NCI-H460 (cell line): ENCODE measurements around a stretch of chr3.

DNA sequence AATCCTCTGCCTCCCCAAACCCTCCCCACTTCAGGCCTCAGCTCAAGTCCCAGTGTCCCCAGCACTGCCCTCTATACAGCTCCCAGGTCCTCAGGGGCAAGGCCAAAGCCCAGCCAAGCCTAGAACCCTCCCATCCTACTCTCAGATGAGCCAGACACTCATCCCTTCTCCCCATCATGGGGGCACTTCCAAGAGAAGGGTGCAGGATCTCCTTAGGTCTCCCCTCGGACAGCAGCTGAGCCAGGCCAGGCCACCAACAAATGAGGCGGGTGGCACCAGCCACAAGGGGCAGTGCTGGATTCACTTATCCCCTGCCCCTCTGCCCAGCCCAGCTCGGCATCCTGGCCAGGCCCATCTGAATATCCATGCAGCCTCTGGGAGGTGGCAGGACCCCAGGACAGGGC, 4.6 kb downstream of the TWF2 start:
RAMPAGE:
- cytosol, long total RNA, result no peak
- long total RNA, result no peak
- nucleus, long total RNA, result no peak

DNA sequence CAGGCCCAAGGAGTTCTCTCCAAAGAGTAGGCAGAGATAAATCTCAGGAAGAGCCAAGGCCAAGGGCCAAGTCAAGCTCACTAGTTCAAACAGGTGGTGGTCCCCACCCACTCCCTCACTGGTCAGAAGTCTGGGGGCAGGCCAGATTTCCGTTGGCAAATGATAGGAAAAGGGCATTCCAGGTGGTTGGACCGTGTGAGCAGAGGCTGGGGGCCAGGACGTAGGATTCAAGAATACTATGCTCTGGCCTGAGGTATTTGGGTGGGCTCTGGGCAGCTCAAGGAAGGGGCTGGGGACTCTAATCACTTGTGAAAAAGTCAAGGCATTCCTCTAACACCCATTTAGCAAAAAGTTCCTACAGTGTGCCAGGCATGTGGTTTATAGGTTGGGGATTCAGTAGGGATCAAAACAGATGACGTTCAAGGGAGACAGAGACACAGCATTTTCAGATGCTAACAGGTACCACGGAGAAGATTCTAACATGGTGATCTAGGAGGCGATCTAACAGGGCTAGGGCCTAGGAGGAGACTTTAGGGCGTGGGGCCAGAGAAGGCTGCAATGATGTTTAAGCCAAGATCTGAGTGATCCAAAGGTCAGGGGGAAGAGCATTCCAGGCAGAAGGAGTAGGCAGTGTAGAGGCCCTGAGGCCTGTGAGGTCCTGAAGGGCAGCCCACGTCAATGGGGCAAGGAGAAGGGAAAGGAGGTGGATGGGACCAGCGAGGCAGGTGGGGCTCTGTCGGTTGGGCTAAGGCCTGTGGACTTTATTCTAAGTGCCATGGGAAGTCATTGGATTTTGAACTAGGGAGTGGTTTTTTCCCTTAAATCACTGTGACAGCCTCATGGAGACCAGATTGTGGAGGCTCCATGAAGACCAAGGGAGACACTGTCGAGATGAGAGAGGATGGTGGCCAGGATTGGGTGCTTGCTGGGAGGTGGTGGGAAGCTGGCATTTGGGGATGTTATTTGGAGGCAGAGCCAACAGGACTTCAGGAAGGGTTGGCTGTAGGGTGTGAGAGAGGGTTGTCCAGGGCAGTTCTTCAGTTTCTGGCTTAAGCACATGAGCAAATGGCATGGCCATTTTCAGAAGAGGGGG, 10.3 kb upstream of the DNAH1 start:
RAMPAGE:
- cytosol, long total RNA, result no peak
- long total RNA, result no peak
- nucleus, long total RNA, result no peak

RAMPAGE:
- cytosol, long total RNA, result no peak
- long total RNA, result no peak
- nucleus, long total RNA, result no peak
Measured at GRCh38 chr3:52404272-52404925, 5.4 kb downstream of the BAP1 start.

RAMPAGE:
- cytosol, long total RNA, result no peak
- long total RNA, result no peak
- nucleus, long total RNA, result no peak
Measured at GRCh38 chr3:52405969-52406811, 3.6 kb downstream of the BAP1 start.

DNA sequence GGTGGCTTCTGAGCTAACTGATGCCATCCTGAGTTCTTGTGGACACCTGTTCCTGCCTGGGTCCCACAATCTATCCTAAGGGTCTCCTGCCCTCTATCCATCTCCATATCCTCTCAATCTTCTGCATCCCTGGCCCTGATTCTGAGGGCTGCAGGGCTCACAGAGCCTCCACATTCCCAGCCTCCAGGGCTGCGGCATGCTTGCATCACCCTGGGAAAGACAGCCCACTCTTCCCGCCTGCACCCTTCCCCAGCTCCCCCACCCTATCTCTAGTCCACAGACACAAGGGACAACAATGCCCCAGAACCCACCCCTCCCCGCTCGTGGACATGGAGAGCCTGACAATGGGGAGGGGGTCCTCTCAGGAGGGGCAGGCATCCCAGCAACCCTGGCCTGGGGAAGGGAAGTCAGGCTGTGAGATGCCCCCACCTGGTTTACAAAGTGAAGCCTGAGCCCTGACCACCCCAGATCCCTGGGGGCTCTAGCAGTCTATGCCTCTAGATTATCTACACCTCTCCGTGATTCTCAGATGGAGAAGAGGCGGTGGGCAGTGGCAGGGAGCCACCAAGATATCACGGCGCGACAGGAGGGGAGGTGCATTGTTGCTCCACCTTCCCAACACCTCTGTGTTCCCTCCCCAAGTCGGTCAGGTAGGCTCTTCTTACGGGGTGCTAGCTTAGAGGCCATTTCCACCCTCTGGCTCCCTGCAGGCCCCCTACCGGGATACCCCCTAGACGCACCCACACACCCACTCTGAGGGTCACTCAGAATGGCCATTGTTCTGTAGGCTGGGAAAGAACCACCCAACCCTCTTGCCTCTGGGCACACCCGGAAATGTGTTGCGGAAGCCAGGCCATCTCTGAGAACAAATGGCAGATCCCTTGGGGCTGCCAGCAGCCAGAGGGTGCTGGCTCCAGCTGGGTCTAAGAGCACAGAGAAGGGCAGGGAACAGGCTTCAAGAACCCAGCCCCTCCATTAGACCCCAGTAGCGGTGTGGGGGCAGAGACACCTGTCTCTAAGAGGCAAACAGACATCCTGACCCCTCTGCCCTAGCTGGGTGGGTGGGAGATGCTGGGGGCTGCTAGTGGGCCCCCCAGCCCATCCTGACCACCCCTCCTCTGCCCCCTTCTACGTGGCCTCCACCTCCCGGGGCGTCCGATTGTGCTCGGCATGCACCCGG, 10.0 kb downstream of the SEMA3G start:
RAMPAGE:
- cytosol, long total RNA, result no peak
- long total RNA, result no peak
- nucleus, long total RNA, result no peak

GRCh38 chr3:52498646-52499104, 3.5 kb downstream of the STAB1 start:
RAMPAGE:
- cytosol, long total RNA, result no peak
- long total RNA, result no peak
- nucleus, long total RNA, result no peak

RAMPAGE:
- cytosol, long total RNA, result no peak
- long total RNA, result no peak
- nucleus, long total RNA, result no peak
Measured at GRCh38 chr3:52524936-52525621, 8.6 kb downstream of the NT5DC2 start.

DNA sequence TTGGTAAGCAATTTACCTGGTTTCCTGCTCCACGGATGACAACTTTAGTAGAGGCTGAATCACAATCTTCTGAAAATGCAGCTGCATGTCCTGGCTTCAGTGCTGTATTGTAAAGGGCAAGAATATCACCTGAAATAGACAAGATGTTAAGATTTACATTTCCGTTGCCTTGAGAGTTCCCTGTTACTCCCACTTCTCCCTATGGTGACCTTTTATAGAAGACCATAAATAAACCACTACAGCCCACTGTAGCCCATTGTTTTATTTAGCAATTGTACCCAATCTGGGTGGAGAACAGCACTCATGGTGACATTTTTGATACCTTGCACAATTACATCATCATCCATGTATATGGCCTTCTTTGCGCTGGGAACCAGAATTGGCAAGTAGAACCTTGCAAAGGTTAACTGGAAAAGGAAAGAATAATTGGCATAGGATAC, 9.7 kb downstream of the GLT8D1 start:
RAMPAGE:
- cytosol, long total RNA, result no peak
- long total RNA, result no peak
- nucleus, long total RNA, result no peak

GRCh38 chr3:52707253-52708308, 1.7 kb downstream of the SPCS1 start:
RAMPAGE:
- cytosol, long total RNA, result no peak
- long total RNA, result no peak
- nucleus, long total RNA, result no peak

RAMPAGE:
- cytosol, long total RNA, result no peak
- long total RNA, result no peak
- nucleus, long total RNA, result no peak
Measured at GRCh38 chr3:52778164-52778649, 808 bp downstream of the ITIH1 start.

RAMPAGE:
- cytosol, long total RNA, result no peak
- long total RNA, result no peak
- nucleus, long total RNA, result no peak
Measured at GRCh38 chr3:52816877-52817345, 13.6 kb downstream of the ITIH4 start.

RAMPAGE:
- cytosol, long total RNA, result no peak
- long total RNA, result no peak
- nucleus, long total RNA, result no peak
Measured at GRCh38 chr3:52893621-52894149, 3.7 kb downstream of the STIMATE start.

DNA sequence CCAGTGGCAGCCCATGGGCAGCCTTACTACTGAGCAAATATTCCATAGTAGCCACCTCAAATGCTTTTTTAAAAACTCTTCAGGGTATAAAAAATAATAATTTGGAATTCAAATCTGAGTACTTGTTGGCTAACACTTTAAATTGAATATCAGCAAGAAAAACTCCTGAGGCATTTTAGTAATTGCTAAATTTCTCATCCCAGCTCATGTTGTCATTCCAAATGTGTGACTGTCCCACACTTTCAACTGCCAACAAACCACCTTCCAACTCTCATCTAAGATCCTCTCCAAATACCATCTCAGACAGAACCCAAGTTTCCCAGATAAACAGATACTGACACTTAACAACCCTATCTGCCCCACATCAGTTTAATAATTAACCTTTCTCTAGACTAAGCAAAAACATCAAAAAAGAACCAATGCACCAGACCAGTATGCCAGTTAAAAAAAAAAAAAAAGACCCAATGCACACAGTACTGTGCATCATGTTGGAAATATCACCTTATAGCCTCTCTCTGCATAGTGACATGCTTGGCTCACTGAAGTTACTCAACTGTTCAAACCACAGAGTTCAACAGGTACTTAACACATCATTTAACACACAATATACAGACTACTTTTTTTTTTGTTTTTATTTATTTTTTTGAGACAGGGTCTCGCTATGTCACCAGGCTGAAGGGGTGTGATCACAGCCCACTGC, 5.5 kb downstream of the SFMBT1 start:
RAMPAGE:
- cytosol, long total RNA, result no peak
- long total RNA, result no peak
- nucleus, long total RNA, result no peak

RAMPAGE:
- cytosol, long total RNA, result no peak
- long total RNA, result no peak
- nucleus, long total RNA, result no peak
Measured at GRCh38 chr3:53131879-53132278, 1.6 kb upstream of the RFT1 start.

DNA sequence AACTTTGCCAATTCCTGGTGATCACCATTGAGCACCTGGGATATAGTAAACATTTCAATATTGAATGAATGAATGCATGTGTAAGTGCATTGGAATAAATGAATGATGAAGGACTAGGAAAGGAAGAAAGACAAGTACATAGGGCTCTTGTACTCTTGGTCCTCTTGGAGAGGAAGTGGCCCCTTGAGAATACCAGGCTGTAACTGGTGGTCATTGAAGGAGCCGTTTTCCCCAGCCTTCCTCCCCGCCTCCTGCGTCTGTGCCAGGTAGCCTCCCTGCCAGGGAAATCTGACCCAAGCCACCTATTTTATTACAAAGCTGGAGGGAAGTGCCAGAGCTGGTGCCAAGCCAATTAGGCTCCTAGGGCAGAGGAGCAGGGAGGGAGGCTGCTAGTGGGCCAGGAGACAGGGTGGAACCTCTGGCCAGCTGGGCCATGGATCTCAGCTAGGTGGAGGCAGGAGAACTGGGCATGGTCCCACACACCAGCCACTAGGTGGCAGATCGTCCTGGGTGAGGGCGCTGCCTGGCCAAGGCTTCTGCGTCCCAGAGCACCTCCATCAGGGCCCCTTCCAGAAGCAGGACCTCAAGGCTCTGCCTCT, 4.3 kb upstream of the RFT1 start:
RAMPAGE:
- cytosol, long total RNA, result no peak
- long total RNA, result no peak
- nucleus, long total RNA, result no peak

GRCh38 chr3:53145111-53145748, 15.0 kb upstream of the RFT1 start:
RAMPAGE:
- cytosol, long total RNA, result no peak
- long total RNA, result no peak
- nucleus, long total RNA, result no peak

DNA sequence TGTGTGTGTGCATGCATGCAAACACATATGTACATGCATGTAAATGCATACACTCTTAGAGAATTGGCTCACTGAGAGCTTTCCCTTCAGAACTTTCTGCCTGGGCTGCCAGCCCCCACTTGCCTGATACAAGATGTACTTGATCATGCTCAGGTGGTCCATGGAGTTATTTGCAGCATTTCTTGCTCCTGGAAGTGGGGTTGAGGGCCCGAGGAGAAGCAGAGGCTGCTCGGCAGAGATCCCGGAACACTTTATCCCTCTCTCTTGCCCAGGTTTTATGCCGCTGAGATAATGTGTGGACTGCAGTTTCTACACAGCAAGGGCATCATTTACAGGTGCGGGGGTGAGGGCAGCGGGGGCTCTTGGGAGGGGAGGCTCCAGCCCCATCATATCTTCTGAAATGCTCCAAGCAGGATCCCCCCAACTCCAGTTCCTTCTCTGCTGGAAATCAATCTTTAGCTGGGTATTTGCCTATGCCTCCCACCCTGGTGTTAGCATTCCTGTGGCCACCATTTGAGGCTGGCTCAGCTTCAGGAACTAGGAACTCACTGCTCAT, 26.1 kb downstream of the PRKCD start:
RAMPAGE:
- cytosol, long total RNA, result no peak
- long total RNA, result no peak
- nucleus, long total RNA, result no peak

DNA sequence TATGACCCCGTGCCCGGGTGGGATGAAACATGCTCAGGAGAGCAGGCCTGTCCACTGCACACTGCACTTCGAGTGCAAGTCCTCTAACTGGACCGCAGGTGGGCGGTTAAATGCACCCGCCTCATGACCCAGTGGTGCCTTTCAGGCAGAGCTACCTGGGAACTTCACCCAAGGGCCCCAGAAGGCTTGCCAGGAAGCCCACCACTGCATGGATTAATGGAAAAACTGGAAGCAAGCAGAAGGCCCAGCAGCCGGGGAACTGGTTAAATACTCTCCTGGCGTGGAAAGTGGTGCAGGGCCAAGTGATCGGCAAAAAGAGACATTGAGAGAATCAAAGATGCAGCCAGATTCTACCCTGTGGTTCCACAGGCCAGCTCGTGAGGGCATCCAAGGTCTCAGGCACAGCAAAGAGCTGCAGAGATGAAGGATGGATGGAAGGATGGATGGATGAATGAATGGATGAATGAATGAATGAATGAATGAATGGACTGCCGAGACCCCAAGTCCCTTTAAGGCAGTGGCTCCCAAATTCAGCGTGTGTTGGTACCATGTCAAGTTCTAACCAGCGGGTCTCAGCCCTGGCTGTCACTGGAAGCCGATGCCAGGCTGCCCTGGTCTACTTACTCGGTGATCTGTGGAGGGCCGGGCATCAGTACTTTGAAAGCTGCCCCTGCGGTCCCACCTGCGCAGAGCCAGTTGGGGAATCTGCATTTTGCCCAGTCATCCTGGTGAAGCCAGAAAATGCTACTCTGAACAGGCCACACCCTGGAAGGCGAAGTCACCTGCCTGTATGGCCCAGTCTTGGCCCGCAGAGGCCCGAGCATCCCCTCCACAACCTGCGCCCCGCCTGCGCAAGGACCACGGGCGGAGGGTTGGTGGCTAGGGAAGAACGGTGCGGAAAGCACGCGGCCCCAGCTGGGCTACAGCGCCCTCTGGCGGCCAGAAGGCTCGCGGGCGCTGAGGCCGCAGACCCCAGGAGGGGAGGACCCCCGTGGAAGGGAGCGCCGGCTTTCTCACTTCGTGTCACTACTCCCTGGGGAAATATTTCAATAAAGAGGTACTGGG, 34.5 kb downstream of the PRKCD start:
RAMPAGE:
- cytosol, long total RNA, result no peak
- long total RNA, result no peak
- nucleus, long total RNA, result no peak

DNA sequence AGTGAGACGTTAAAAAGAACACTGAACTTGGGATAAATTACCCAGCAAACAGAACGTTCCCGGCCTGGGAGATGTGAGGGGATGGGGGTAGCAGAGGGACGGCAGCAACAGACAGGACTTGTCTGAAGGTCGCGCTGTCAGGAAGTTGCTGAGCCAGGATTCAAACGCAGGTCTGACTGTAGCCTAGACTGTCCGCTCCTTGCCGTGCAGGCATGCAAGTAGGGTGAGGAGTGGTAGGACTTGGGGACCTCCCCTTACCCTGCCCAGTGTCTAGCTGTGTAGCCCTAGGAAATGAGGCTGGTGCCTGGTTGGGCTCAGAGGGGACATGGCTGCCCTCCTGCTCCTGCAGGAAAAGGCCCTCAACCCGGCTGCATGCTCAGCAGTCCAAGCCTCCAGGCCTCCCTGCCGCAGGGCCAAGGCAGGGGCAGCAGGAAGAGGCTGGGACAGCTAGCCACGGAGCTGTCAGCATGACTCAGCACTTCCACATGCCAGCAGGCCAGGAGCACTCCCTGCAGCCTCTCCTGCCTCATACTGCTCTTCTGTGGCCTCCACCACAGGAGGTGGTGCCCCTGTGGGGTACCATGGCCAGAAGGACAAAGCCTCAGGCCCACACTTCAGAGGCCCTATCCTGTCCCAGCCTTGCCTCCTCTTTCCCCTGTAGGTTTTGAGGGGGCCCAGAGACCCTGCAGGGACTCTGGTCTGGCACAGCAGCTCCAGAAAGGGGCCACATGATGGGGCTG, 19.8 kb downstream of the TKT start:
RAMPAGE:
- cytosol, long total RNA, result no peak
- long total RNA, result no peak
- nucleus, long total RNA, result no peak

RAMPAGE:
- cytosol, long total RNA, result no peak
- long total RNA, result no peak
- nucleus, long total RNA, result no peak
Measured at GRCh38 chr3:53286976-53287795, 31.4 kb upstream of the TKT start.